Metastatic Breast Carcinoma in the Brain (tissue), 10 donors: Measurements from ENCODE around the gene TXNRD2.

GRCh38 chr22:19397709-19398493 lies 33.6 kb downstream of the HIRA start:
- PRO-cap, 10 experiments: no peak in any of the 10 experiments

GRCh38 chr22:19440753-19441496 lies 6.6 kb downstream of the C22orf39 start:
- PRO-cap, 10 experiments: no peak in any of the 10 experiments

GRCh38 chr22:19443693-19444632 lies 3.5 kb downstream of the C22orf39 start:
- PRO-cap, 10 experiments: no peak in any of the 10 experiments

DNA sequence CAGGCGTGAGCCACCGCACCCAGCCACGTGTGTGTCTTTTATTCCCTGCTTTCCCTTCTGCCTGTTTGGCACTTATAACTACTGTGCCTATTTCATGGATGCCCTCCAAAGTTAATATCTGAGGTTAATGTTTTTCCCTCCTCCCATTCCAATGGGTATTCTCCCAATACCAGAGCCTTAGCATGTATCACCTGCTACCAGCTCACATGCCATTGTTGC lies 19.5 kb upstream of the CLDN5 start:
- PRO-cap, 10 experiments: no peak in any of the 10 experiments

- PRO-cap, 10 experiments: peak in 1 of 10 experiments; most common plus-strand start chr22:19566882 (in 1); most common minus-strand start chr22:19566794 (in 1)
Observed at GRCh38 chr22:19566600-19567039, 42.4 kb upstream of the CLDN5 start.

GRCh38 chr22:19572196-19572482 lies 47.9 kb upstream of the CLDN5 start:
- PRO-cap, 10 experiments: no peak in any of the 10 experiments

DNA sequence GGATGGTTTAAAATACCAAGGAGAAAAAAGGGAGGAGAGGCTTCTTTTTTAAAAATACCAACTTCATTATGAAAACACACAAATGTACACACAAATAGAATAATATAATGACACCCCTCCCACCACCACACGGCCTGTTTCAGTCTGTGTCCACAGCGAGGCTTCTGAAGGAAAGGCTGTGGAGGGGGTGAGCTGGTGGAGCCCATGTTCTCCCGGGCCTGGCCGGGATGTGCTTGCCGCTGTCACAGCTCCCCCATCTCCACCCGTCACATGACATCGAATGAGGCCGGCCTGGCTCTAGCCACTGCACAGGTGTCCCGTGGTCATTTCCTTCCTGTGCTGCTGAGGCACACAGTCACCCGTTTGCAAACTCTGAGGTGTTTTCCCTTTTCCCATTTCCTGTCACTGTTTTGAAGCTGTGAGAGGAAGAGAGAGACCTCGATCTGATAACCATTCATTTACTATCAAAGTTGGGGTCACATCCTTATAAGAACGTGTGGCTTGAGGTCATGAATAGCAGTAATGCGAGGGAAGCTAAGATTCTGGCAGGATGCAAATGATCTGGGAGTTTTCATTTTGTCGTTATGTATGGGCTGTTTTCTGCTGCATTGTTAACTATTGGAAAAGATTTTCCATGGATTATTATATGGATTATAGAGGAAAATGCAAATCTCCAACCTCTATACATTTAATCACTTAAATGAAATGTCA lies 55.7 kb upstream of the CLDN5 start:
- PRO-cap, 10 experiments: peak in 4 of 10 experiments; most common minus-strand start position 272 of the sequence (in 4)

DNA sequence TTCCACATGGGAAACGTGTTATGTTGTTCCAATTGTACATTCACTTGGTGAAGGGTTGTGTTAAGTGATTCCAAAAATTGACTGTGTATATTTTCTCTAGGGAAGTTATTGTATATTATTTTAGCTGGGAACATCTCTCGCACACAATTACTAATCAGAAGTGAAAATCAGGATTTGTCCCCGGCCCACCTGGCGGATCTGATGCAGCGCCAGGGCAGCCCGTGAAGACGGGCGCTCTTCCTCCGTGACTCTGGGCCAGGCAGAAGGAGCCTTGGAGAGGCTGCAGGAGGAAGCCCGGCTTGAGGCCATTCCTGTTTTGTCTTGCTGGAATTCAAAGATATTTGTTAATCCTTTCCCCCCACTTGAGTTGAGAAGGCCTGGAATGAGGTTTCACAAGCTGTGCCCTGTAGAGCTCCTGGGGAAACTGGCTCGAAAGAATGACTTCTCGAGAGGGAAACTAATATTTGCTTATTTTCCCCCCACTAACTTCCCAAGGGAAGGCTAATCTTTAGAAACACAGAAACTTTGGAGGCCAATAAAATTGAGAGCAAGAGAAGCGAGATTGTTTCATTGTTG lies 92.9 kb upstream of the SEPTIN5 start:
- PRO-cap, 10 experiments: peak in 2 of 10 experiments; most common plus-strand start position 262 of the sequence (in 1)

GRCh38 chr22:19663951-19664365 lies 50.3 kb upstream of the SEPTIN5 start:
- PRO-cap, 10 experiments: peak in 1 of 10 experiments; most common minus-strand start chr22:19664067 (in 1)

- PRO-cap, 10 experiments: peak in 5 of 10 experiments; most common plus-strand start chr22:19691875 (in 4); most common minus-strand start chr22:19691930 (in 3)
Observed at GRCh38 chr22:19691722-19692292, 22.5 kb upstream of the SEPTIN5 start.

- PRO-cap, 10 experiments: peak in 1 of 10 experiments; most common plus-strand start chr22:19848661 (in 1)
Observed at GRCh38 chr22:19848271-19849465, 6.0 kb downstream of the GNB1L start.

DNA sequence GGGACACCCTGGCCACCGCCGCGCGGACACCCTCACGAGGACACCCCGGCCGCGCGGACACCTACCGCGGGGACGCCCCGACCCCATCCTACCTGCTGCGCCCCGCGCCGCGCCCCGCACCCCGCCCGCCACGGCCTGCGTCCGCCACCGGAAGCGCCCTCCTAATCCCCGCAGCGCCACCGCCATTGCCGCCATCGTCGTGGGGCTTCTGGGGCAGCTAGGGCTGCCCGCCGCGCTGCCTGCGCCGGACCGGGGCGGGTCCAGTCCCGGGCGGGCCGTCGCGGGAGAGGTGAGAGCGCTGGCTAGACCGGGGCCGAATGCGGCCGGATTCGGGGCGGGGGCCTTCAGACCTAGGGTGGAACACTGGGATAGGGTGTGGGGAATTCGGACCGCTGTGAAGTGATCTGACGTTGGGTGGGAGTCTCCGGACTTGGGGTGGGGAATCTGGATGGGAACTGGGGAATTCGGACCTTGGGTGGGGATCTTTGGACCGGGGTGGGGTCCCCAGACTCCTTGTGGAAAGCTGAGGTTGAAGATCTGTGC lies at the start of gene TXNRD2:
TXNRD2 (minus strand) TSS at position 210 of the 543 bp plus-strand sequence.
- PRO-cap, 10 experiments: peak in 10 of 10 experiments; most common plus-strand start position 263 of the sequence (in 9); most common minus-strand start position 210 of the sequence (in 10)

- PRO-cap, 10 experiments: peak in 10 of 10 experiments; most common plus-strand start chr22:19962556 (in 9); most common minus-strand start chr22:19962379 (in 1)
Observed at GRCh38 chr22:19962120-19962971, 20.7 kb upstream of the TXNRD2 start.

DNA sequence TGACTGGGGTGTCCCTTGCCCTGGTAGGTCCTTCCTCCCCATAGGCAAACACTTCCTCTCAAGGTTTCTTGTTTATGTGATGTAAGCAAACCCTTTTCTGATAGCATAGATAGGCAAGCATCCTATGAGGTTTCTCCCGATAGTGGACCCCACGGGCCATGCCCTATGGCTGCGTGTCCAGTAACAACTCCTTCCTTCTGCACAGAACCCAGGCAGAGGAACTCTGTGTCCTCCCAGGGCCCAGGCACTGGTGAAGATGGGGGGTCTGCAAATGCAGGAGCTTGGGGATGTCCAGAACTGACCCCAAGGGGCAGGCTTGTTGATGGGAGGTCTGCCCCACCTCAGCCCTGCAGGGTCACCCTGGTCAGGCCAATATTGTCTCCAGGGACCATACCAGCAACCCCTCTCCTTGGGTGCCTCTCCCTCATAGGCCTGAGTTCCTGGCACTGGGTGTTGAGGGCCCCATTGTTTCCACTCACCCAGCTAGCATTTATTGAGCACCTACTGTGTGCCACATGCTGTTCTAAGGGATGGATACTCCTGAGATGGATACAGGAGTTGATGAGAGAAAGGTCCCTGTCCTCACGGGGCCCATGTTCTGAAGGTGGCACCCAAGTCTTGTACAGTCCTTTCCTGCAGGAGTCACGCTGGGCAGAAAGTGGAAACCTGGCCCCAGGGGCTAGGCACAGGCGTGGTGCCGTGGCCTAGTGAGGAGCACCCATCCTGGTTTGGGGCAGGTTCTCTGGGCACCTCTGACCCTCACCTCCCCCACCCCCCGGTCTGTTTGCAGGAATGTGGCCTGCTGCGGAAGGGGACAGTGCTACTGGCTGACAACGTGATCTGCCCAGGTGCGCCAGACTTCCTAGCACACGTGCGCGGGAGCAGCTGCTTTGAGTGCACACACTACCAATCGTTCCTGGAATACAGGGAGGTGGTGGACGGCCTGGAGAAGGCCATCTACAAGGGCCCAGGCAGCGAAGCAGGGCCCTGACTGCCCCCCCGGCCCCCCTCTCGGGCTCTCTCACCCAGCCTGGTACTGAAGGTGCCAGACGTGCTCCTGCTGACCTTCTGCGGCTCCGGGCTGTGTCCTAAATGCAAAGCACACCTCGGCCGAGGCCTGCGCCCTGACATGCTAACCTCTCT lies 26.5 kb upstream of the TXNRD2 start:
- PRO-cap, 10 experiments: peak in 6 of 10 experiments; most common plus-strand start position 446 of the sequence (in 6)

GRCh38 chr22:19984195-19984648 lies 32.4 kb downstream of the ARVCF start:
- PRO-cap, 10 experiments: peak in 1 of 10 experiments; most common plus-strand start chr22:19984537 (in 1); most common minus-strand start chr22:19984453 (in 1)

- PRO-cap, 10 experiments: no peak in any of the 10 experiments
Observed at GRCh38 chr22:19995542-19996069, 21.0 kb downstream of the ARVCF start.

DNA sequence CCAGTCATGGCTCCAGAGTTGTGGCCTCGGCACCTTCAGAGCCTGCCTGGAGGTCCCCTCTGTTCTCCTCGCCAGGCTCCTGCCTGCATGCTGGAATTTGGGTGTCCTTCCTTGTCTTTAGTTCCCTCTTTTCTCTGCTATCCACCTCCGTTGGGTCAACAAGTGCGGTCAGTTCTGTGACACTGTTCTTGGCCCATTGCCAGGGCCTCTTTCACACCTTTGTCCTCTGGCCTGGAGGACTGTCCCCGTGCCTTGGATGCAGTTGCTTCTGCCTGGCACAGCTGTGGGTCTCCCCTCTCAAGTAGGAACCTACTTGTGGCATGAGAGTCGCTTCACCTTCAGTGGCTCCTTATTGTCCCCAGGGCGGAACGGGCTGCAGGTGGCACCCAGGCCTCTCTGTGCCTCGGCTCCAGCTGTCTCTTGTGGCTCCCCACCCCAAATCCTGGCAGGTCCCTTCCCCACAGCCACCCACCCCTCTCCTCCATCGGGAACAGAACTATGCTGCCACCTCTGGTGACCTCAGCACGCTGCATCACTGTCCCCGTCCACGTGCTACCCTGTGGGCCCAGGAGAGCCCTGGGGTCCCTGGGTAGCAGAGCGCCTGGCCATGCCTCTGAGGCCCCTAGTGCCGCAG lies 4.7 kb downstream of the DGCR8 start:
- PRO-cap, 10 experiments: no peak in any of the 10 experiments

DNA sequence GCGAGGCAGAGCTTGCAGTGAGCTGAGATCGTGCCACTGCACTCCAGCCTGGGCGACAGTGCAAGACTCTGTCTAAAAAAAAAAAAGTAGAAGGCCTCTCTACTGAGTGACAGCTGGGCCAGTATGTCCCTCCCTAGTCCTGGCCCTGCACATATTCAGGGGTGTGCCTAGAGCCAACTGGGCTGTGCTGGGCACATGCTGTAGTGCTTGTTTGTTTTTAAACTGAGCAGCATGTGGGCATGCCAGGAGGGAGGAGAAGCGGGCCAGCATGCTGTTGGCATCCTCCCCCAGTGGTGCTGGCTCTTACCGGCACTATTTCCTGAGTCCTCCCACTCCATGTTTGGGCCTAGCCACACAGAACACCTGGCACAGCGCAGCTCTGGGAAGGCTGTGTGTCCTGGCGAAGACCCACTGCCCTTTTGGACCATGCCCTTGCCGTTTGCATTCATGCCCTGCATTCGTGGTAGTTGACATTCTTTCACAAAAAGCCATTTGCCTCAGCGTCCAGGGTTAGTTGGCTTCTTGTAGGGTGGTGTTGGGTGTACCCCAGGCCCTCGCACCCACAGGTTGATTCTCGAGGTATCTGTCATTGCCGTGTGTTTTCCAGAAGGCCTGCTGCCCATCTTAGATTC lies 13.4 kb downstream of the DGCR8 start:
- PRO-cap, 10 experiments: no peak in any of the 10 experiments

DNA sequence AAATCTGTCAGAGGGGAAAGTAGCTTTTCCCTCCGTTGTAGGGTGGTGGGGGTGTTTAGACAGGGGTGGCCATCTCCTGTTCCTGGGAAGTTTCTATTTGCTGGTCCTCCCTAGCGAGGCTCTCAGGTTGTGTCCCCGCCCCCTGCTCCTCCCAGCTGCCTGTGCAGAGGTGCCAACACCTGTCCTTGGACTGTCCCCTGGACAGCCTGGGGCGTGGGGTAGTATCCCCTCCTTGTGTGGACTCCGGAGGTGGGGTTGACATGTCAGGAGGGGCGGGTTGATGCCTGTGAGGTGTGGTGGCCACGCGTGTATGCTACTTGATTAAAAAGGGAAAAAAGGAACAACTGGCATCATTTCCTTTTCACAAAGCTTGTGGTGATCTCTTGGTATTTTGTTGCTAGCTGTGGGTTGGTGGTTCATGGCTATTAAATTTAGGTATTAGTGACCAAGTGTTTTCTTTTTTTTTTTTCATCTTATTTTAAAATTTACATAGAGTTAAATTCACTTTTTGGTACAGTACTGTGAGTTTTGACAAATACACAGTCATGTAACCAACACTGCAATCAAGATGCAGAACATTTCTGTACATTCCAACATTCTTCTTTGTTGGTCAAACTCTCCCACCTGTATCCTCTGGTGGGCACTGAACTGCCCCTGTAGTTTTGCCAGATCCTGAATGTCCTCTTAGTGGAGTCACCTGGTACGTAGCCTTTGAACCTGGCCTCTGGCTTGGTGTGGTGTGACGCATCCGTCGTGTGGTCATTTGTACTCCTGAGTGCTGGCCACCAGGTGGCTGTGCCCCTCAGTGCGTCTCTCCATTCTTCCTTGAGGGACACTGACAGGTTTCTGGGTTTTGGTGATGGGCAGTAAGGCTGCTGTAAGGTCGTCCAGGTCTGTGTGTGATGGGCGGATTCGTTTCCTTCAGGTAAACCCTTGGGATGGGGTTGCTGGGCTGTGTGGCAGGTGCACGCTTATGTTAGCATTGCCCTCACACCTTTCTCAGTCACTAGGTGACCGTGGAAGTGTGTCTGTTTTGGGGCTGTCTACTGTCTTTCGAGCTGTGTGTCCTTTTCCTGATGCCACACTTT lies 13.9 kb upstream of the RANBP1 start:
- PRO-cap, 10 experiments: no peak in any of the 10 experiments

GRCh38 chr22:20108347-20109380 lies 7.2 kb upstream of the RANBP1 start:
- PRO-cap, 10 experiments: no peak in any of the 10 experiments